SK-N-DZ (cell line): ENCODE measurements around the genes ZNG1A and VLDLR.

GRCh38 chr9:21798-21997 is 7.6 kb downstream of the WASHC1 start:
RAMPAGE:
- cytosol, long total RNA, result no peak
- nucleus, long total RNA, result no peak

RAMPAGE:
- cytosol, long total RNA, result no peak
- nucleus, long total RNA, result no peak
Observed at GRCh38 chr9:113998-114825, 4.0 kb downstream of the FOXD4 start.

DNA sequence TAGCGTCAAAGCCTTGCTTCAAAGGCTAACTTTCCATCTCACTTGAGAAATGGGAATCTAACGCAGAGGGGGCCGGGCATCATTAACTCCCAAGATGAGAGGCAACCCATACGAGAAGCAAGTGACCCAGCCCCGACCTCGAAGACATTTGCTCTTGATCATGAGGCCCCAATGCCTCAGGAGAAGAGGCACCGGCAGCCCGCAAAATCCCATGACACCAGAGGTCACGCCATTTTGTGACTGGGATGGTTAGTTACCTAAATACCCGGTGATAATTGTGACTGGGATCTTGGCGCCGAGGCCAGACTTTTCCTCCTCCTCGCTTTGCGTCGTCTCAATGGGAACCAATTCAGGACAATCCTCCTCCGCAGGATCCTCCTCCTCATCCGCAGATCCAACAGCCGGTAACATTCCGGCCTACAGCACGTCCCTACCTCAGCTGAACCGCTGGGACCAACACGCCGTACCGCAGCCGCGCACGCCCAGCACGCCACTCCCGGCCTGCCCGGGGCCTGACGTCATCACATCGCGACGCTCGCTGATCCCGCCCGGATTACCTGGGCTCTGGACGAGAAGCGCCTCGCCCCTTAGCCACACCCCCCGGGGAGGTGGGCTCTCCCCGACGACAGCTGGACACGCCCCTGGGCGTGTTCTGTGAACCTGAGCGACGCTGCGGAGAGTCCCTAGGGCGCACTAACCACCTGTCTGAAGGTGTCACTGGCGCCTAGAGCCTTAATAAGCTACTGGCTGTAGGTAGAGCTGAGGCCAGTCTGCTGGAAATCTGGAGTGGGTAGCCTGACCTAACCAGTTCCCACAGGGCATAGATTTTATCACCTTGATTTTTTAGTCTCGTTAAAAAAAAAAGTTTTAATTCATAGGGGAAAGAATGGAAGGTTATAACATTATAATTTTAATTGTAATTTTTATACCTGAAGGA is at the start of gene ZNG1A:
ZNG1A (minus strand) TSS at position 498 of the 937 bp plus-strand sequence.
RAMPAGE:
- cytosol, long total RNA, result start-site peak on the minus strand centred at position 470 of the sequence, 66 bp wide, 466 and 628 reads in 2 replicates
- nucleus, long total RNA, result start-site peak on the minus strand centred at position 476 of the sequence, 45 bp wide, 217 and 58 reads in 2 replicates

GRCh38 chr9:210870-211406 is 3.7 kb upstream of the DOCK8 start:
RAMPAGE:
- cytosol, long total RNA, result no peak
- nucleus, long total RNA, result no peak

DNA sequence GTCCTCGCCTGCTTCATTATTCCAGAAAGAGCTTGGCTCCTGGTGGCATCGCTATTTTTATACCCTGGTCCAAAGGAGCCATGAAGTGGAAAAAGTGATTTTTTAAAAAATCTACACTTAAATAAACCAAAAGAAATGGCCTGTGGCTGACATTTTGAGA is 727 bp downstream of the DOCK8 start:
RAMPAGE:
- cytosol, long total RNA, result no peak
- nucleus, long total RNA, result no peak

RAMPAGE:
- cytosol, long total RNA, result no peak
- nucleus, long total RNA, result no peak
Observed at GRCh38 chr9:463612-463858, 41.0 kb upstream of the KANK1 start.

DNA sequence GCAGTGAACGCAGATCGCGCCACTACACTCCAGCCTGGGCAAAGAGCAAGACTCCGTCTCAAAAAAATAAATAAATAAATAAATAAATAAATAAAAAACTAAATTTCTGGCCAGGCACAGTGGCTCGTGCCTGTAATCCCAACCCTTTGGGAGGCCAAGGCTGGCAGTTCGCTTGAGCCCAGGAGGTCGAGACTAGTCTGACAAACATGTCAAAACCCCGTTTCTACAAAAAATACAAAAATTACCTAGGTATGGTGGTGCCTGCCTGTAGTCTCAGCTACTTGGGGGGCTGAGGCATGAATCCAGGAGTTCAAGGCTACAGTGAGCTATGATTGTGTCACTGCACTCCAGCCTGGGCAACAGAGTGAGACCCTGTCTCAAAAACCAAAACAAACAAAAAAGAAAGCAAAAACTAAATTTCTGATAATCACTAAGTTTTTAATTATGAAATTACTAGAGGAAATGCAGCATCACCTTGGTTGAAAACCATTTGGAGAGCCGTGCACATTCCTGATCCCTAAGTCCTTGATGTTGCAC is 36.3 kb upstream of the KANK1 start:
RAMPAGE:
- cytosol, long total RNA, result no peak
- nucleus, long total RNA, result no peak

GRCh38 chr9:546270-546556 is 41.7 kb downstream of the KANK1 start:
RAMPAGE:
- cytosol, long total RNA, result no peak
- nucleus, long total RNA, result no peak

DNA sequence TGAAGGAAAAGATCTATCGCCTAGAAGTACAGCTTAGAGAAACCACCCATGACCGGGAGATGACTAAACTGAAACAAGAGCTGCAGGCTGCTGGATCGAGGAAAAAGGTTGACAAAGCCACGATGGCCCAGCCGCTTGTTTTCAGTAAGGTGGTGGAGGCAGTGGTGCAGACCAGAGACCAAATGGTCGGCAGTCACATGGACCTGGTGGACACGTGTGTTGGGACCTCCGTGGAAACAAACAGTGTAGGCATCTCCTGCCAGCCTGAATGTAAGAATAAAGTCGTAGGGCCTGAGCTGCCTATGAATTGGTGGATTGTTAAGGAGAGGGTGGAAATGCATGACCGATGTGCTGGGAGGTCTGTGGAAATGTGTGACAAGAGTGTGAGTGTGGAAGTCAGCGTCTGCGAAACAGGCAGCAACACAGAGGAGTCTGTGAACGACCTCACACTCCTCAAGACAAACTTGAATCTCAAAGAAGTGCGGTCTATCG is 129.3 kb upstream of the DMRT1 start:
RAMPAGE:
- cytosol, long total RNA, result no peak
- nucleus, long total RNA, result no peak

DNA sequence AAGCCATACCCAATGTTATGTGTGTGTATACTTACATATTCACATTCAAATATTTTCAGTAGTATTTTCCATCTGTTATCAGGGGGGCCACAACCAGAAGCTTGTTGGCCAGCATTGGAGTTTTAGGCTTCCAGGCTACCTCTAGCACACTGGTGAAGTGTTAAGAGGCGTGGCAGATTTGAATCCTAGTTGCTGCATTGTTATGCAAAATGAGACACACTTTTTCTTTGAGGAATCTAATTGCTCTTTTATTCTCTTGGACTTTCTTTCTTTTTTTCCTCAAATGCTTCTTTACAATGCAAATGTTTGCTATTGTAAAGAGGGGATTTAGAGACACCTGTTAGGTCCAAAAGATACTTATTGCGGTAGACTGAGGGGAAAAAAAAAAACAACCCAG is 3.6 kb downstream of the SMARCA2 start:
RAMPAGE:
- cytosol, long total RNA, result no peak
- nucleus, long total RNA, result no peak

RAMPAGE:
- cytosol, long total RNA, result no peak
- nucleus, long total RNA, result no peak
Observed at GRCh38 chr9:2060567-2061069, 45.5 kb downstream of the SMARCA2 start.

DNA sequence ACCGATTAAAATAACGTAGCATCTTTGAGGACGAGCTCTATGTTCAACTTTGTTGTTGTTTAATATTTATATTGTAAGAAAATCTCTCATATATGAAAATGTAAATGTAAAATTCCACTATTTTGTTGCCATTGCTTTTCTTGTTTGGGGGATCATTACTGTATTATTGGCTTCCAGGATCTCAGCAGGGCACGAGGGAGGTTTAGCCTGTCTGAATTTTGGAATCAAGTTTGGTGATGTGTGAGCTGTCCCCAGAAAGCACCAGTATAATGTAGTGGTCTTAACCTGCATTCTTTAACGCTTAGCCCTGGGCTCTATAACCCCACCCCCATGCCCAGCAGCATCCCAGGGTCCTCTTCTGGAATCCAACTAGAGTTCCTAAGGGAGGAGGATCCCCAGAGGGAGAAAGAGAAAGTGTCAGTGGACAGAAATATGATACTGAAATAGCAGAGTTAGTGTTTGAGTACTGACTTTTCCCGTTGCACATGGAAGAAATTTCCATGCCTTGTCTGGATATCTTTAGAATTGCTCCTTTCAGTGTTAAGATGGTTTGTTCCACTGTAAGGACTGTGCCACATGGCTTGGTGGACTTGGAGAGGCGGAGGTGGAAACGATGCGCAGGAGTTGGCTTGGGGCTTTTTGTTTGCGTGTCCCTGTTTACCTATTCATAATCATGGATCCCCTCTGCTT is 142.1 kb downstream of the SMARCA2 start:
RAMPAGE:
- cytosol, long total RNA, result no peak
- nucleus, long total RNA, result no peak

DNA sequence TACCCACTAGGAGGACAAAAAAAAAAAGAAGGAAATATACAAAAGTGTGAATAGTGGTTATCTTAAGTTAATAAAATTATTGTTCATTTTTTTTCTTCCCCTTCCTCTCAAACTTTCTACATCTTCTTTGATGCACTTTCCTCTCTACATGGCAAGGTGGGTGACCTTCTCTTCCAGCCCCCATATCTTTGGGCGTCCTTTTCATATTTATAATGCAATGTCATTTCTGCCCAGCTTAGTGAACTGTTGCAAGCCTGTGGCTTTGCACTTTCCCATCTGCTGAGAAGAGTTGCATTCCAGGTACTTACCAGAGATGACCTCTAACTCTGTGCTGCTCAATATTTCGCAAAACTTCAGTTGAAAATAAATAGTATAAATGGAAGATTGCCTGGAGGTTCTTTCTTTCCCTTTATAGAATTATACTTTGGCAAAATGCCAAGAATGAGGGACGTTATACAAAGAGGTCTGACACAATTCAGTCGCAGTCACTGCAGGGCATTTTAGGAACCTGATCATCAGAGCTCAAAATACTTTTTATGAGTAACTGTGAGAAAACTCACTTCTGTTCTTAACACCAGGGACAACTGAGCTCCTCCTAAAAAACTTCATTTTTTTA is 19.0 kb upstream of the VLDLR start:
RAMPAGE:
- cytosol, long total RNA, result no peak
- nucleus, long total RNA, result no peak

DNA sequence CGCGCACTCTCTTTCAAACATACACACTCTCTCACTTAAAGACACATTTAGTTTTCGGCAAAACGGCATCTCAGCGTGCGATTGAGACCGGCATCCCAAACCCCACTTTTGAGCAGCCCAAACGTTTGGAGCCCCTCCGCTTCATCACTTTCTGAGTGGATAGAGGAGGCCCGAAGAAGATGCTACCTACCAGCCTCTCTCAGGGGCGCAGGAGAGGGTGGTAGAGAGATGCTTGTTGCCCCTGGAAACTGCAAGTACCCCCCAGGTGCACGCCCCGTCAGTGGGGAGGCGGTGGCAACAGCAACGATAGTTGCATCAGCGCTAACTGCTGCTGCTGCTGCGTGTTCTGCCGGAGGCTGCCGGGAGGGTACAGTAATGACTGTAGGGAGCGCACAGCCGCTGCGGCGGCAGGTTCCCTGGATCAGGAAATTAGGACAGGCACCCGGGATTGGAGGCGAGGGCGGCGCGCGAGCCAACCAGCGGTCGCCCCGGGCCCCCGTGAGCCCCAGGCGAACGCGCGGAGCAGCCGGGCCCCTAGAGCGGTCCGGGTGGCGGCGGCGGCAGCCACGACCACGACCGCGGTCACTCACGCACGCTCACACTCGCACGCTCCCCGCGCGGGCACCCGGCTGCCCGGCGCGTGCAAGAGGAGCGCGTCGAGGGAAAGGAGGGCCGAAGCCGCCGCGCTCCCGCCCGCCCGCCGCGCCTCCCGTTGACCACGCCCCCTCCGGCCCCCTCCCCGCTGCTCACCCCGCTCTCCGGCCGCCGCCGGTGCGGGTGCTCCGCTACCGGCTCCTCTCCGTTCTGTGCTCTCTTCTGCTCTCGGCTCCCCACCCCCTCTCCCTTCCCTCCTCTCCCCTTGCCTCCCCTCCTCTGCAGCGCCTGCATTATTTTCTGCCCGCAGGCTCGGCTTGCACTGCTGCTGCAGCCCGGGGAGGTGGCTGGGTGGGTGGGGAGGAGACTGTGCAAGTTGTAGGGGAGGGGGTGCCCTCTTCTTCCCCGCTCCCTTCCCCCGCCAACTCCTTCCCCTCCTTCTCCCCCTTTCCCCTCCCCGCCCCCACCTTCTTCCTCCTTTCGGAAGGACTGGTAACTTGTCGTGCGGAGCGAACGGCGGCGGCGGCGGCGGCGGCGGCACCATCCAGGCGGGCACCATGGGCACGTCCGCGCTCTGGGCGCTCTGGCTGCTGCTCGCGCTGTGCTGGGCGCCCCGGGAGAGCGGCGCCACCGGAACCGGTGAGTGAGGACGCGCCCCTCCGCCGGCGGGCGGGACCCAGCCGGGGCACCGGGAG is at the start of gene VLDLR:
VLDLR (plus strand) TSS at position 749 of the 1,289 bp plus-strand sequence.
RAMPAGE:
- cytosol, long total RNA, result no peak
- nucleus, long total RNA, result no peak

DNA sequence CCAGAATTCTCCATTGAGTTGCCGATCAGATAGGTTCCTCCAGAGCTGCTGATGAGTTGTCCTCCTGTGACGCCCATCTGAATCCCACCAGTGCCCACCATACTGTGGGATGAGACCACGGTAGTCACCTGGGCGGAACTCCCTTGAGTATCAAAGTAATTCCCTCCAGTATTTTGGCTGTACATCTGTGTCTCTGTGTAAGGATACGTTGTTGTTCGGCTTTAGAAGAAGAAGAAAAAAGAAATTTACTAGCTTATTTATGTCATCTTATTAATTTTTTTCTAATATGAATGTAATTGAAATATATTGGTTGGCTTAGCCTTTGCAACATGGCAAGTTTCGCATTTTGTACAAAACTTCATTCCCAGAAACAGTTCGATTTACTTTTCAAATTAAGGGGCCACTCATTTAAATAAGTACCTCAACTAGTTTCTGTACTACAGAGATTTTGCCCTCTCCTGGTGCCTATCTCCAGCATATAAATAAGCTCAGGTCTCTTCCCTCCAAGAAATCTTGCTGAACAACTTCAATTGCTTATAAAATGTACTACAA is 195.4 kb downstream of the RFX3 start:
RAMPAGE:
- cytosol, long total RNA, result no peak
- nucleus, long total RNA, result no peak

DNA sequence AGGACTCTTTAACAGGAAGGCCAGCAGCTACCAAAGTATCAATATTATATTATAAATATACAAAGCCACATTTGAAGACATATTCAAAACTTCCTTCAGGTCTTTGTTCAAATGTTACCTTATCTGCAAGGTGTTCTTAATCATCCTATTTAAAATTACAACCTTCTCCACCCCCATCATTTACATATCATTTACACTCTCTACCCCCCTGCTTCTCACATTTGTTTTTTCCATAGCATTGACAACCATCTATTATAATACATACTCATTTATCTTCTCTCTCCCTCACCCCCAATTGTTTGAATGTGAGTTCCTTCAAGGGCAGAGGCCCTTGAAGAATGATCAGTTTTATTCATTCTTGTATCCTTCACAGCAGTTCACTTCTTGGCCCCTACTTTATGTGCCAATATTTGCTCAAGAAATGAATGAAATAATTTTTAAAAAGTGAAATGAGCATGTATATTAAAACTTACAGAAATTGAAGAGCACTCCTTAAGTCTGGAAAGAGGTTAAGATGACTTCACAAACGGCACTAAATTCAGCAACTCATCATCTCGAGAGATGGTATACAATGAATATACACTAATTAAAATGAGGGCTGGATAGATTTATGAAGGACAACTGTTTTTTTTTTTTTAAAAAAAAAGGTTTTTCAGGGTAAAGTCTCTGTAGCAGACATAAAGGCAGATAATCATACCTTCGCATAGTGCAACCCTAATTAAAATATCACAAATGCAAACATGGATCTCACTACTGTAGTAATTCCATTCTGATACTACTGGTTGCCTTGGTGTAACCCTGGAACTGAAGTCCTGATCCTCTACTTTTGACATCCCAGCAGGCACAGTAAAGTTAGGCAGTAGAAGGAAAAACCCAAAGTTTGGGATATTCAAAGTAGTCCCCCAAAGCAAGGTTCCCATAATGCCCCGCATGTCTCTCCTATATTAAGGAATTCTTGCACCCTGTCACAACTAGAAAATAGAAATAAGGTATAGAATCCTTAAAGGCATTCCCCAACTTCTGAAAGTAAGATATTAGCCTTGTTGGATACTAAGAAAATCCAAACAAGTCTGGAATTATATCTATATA is 19.9 kb downstream of the RFX3 start:
RAMPAGE:
- cytosol, long total RNA, result no peak
- nucleus, long total RNA, result no peak

DNA sequence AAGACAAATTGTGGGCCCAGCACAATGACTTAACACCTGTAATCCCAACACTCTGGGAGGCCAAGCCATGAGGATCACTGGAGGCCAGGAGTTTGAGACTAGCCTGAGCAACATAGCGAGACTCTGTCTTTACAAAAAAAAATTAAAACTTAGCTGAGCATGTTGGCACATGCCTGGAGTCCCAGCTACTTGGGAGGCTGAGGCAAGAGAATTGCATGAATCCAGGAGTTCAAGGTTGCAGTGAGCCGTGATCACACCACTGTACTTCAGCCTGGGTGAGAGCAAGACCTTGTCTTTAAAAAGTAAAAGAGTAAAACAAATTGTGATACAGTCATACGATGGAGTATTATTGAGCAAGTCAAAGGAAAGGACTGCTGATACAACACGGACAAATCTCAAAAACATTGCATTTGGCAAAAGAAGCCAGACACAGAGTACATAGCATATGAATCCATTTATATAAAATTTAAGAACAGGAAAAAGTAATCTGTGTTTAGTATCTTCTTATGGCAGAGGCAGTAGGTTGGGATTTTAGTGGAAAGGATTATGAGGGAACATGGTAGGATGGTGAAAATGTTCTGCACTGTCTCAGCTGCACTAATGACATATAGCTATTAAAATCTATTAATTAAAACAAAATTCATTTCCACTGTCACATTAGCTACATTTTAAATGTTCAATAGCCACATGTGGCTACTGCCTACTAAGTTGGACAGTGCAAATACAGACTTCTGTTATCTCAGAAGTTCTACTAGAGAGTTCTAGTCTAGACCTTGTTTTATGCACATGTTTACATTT is 5.0 kb upstream of the RFX3 start:
RAMPAGE:
- cytosol, long total RNA, result no peak
- nucleus, long total RNA, result no peak

DNA sequence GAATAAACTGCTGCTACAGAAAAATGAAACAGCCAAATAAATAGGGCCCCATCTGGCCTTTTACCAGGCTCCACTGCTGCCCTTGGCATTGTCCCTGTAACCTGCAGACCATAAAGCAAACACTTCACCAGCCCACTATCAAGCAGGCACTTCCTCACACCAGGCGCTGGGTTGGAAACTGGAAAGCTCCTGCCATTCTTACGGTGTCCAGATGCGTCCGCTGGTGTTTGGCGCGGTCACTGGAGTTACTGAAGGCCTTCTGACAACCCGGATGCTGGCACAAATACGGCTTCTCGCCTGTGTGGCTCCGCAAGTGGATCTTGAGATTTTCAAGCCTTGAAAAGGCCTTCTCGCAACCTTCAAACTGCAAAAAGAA is 363.1 kb downstream of the GLIS3 start:
RAMPAGE:
- cytosol, long total RNA, result no peak
- nucleus, long total RNA, result no peak

RAMPAGE:
- cytosol, long total RNA, result no peak
- nucleus, long total RNA, result no peak
Observed at GRCh38 chr9:4066367-4066702, 233.5 kb downstream of the GLIS3 start.

DNA sequence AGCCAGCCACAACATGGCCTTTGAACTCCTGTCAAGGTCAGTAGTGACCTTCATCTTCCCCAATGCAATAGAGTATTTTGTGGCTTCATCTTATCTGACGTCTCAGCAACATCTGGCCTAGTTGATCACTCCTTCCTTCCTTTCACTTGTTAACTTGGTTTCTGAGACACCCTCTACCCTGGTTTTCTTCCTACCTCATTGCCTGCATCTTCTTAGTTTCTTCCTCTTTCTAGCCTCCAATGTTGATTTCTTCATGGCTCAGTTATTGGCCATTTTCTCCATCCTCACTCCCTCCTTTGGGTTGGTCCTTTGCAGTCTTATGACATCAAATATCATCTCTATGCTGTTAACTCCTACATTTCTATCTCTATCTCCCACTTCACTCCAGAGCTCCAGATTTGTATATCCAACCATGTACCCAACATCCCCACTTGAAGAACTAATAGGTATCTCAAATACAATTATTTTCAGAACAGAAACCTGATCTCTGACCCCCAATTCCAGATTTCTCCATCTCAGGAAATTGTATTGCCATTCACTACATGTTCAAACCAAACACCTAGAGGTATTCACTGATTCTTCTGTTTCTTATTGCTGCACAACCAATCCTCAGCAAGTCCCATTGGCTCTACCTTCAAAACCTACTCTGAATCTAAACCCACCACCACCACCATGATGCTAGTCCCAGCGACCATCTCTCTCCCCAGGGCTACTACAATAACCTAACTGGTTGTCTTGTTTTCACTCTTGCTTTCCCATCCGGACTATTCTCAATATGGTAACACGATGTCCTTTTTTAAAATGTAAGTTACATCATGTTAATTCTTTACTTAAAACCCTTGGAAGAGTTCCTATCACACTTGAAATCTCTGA is 36.0 kb downstream of the GLIS3 start:
RAMPAGE:
- cytosol, long total RNA, result no peak
- nucleus, long total RNA, result no peak